NCI-H460 (cell line): ENCODE measurements around a stretch of chr6.

DNA sequence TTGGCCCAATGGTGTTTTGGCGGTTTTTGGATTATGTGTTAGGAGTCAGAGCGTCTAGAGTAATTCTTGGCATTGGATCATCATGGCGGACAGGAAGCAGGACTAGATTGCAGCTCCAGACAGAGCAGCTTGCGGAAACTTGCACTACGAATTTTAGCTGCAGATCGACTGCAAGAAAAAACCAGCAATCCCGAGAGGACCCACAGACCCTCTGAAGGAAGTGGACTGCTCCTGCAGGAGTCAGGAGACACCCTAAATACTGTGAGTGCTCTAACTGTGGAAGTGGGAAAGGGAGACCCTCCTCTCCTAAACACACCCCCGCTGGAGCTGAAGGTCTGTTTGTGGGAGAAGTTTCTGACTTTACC lies 280.2 kb downstream of the SOX4 start:
RAMPAGE:
- cytosol, long total RNA = no peak
- long total RNA = no peak
- nucleus, long total RNA = no peak

GRCh38 chr6:22025006-22026425 lies 271.3 kb downstream of the PRL start:
RAMPAGE:
- cytosol, long total RNA = no peak
- long total RNA = no peak
- nucleus, long total RNA = no peak

DNA sequence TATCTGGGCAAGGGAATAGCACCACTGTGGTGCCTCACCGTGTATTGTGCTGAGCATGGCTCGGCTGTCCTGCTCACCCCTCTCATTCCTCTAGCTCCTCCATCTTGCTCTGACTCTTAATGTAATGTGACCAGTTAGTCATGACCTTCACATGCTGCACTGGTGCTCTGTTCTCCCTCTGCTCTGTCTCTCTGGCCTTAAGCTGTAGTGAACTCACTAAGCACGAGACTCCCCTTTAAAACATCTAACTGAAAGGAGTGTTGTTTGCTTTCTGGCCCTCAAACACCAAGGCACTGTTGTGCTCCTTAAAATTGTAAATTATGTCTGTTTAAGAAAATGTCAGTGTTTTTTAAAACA lies 140.4 kb downstream of the HDGFL1 start:
RAMPAGE:
- cytosol, long total RNA = no peak
- long total RNA = no peak
- nucleus, long total RNA = no peak

RAMPAGE:
- cytosol, long total RNA = no peak
- long total RNA = no peak
- nucleus, long total RNA = no peak
Observed at GRCh38 chr6:22880861-22881389, 311.6 kb downstream of the HDGFL1 start.

DNA sequence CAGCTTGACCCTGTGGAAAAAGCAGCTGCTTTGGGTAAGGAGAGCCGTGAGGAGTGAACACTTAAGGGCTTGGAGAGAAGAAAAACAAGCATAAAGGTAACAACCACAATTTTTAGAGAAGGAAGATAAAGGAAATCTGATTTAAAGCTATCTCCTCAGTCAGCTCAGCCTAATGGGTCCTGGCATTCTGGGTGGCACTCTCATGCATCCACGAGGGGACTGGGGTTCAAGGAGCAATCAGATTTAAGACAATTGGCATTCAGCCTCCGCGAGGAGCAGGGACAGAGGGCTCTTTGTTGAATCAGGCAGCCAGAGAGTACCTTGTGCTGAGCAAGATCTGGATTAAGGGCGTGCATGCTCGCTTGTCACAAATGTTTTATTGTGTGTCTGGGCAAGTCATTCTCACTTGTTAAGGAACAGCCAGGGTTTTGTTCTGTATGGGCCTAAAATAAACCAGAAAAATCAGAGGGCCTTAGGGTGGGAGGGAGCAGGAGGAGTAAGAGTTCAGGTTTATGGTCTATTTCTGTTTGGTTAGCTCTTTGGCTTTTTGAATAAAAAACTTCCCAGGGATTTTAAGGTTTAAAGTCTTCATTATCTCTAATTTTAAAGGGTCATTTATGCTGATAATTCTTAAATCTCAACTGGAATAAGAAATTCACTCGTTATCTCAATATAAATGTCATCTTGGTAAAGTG lies 475.3 kb upstream of the NRSN1 start:
RAMPAGE:
- cytosol, long total RNA = no peak
- long total RNA = no peak
- nucleus, long total RNA = no peak

DNA sequence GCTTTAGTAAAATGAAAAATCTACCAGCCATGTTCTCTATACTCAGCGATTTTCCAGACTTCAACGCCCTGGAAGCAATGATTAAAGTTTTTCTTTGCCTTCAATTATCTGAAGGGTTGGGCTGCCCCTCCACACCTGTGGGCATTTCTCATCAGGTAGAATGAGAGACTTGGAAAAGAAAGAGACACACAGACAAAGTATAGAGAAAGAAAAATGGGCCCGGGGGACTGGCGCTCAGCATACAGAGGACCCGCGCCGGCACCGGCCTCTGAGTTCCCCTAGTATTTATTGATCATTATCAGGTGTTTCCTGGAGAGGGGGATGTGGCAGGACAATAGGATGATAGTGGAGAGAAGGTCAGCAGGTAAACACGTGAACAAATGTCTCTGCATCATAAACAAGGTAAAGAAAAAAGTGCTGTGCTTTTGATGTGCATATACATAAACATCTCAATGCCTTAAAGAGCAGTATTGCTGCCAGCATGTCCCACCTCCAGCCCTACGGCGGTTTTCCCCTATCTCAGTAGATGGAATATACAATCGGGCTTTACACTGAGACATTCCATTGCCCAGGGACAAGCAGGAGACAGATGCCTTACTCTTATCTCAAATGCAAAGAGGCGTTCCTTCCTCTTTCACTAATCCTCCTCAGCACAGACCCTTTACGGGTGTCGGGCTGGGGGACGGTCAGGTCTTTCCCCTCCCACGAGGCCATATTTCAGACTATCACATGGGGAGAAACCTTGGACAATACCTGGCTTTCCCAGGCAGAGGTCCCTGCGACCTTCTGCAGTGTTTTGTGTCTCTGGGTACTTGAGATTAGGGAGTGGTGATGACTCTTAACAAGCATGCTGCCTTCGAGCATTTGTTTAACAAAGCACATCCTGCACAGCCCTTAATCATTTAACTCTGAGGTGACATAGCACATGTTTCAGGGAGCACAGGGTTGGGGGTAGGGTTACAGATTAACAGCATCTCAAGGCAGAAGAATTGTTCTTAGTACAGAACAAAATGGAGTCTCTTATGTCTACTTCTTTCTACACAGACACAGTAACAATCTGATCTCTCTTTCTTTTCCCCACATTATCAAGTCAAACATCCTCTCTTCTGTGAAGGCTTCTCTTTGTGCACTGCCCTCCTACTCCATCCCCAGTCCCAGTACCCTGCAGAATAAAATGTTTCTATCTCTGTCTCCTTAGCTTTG lies 2.4 kb upstream of the MRS2 start:
RAMPAGE:
- cytosol, long total RNA = no peak
- long total RNA = no peak
- nucleus, long total RNA = no peak

DNA sequence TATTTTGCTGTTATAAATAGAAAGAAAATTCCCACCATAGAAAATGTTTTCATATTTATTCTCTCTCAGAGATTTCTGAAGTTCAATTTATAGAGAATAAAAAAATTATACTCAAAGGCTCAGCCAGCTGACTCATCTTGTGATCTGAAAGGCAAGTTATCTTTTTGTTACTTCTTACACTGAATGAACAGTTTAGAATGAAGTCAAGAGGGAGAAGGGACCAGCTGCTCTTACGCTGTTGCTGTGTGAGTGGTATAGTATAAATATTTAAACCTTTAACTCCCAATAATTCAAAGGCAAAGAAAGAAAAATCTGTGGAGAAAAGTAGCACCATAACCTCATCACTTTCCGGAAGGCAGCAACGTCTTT lies 7.4 kb downstream of the RIPOR2 start:
RAMPAGE:
- cytosol, long total RNA = no peak
- long total RNA = no peak
- nucleus, long total RNA = no peak

DNA sequence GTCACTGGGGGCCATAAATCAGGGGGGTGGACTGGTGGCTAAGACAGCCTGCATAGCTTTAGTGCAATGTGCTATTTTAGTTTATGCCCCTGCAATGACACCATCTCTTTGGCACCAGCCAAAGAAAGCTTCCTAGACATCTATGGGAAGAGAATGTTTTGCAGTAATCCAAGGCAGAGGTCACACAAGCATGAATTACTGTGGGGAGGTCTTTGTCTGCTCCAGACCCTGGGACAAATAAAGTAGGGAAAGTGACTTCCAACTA lies 5.4 kb downstream of the RIPOR2 start:
RAMPAGE:
- cytosol, long total RNA = no peak
- long total RNA = no peak
- nucleus, long total RNA = no peak

DNA sequence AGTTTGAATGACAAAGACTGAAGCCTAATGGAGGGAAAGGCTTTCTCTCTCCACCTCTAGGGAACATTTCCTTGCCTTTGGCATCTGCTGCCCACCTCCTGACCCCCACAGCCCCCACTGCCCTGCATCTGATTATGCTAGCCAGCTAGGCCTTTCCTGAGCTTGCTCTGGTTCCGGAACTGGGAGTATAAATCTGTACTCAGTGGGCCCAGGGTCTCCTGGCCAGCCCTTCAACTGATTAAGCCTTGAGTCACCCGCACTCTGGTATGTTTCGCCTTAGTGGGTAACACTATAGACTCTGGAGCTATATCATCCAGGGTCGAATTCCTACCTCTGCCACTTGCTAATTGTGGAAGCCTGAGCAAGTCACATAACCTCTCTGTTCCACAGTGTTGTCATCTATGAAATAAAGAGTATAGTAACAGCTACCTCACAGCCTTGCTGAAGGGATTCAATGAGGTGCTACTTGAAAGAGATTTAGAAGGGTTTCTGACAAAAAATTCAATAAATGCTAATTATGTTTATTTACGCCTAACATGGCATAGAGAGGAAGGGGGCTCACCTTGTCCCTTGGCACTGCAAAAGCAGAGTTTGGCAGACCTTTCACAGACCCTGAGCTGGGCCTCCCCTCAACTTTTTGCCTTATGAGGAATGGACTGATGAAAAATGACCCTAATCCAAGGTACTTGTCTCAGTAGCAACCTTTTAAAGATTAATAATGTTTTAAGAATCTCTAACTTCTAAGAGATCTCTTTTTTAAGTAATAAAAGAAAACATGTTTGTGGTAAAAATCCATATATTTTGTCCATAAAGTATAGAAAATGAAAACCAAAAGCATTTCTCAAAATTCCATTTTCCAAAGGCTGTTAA lies 45.8 kb upstream of the RIPOR2 start:
RAMPAGE:
- cytosol, long total RNA = no peak
- long total RNA = no peak
- nucleus, long total RNA = no peak

RAMPAGE:
- cytosol, long total RNA = no peak
- long total RNA = no peak
- nucleus, long total RNA = no peak
Observed at GRCh38 chr6:25105188-25105754, 169.5 kb upstream of the RIPOR2 start.

RAMPAGE:
- cytosol, long total RNA = no peak
- long total RNA = no peak
- nucleus, long total RNA = no peak
Observed at GRCh38 chr6:25139453-25140109, 139.6 kb upstream of the CARMIL1 start.

GRCh38 chr6:25175117-25175785 lies 103.9 kb upstream of the CARMIL1 start:
RAMPAGE:
- cytosol, long total RNA = no peak
- long total RNA = no peak
- nucleus, long total RNA = no peak

DNA sequence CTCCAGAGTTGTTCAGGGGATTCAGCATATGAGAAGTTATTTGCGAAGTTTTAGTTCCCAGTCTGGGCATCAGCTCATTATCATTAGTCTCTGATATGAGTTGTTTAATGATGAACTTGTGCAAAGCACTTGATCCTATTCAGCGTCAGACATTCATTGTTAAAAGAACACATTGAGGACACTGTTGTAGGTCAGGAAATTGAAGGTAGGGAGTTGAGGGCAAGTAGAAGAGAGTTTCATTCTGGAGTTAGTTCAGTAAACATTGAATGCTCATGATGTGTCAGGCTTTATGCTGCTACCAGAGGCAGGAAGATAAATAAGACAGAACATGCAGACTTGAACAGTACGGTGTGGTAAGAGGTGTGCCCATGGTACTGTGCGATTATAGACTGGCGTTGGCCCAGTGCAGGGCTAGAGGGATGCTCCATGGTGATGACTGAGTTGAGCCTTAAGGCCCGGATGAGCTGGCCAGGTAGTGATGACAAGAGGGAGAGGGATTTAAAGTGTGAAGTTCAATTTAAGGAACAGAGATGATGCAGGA lies 50.7 kb downstream of the CARMIL1 start:
RAMPAGE:
- cytosol, long total RNA = no peak
- long total RNA = no peak
- nucleus, long total RNA = no peak

RAMPAGE:
- cytosol, long total RNA = no peak
- long total RNA = no peak
- nucleus, long total RNA = no peak
Observed at GRCh38 chr6:25440043-25440410, 160.9 kb downstream of the CARMIL1 start.

RAMPAGE:
- cytosol, long total RNA = no peak
- long total RNA = no peak
- nucleus, long total RNA = no peak
Observed at GRCh38 chr6:25750898-25751425, 3.6 kb upstream of the SLC17A4 start.

DNA sequence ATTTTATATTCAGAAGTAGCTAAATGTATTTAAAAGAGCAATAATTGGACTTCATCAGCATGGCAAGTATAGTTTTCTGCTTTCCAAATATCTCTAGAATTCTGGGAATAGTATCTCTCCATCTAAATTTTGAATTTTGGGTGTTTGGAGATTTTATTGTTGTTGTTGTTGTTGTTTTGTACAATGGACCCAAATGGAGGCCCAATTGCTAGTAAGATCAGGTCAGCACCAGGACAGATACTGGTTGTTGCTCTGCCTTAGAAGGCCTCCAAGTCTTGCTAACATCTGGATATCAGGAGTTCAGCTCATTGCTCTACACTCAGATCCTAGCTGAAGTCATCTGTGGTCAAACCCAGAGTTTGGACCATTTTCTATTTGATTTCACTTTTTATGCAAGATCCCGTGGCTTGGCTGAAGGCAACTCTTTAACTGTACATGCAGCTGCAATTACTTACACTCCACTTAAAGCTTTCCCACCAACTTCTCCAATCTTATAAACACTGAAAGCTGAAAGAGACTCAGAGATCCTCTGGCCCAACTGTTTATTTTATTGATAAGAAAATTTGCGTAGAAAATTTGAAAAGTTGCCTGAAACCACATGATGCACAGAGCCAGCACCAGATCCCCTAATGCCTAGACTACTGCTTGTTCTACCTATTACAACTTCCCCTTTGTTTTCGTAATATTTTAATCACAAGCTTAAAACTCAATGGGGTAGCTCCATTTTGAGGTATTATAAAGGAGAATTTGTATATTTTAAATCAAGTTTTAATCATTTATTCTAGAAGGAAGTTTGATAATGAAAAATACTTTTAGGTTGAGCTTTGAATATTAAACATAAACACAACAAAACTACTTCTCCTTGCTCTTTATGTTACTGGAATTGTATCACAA lies 2.7 kb downstream of the SLC17A2 start:
RAMPAGE:
- cytosol, long total RNA = no peak
- long total RNA = no peak
- nucleus, long total RNA = no peak

RAMPAGE:
- cytosol, long total RNA = no peak
- long total RNA = no peak
- nucleus, long total RNA = no peak
Observed at GRCh38 chr6:25964983-25965402, 2.4 kb downstream of the TRIM38 start.

RAMPAGE:
- cytosol, long total RNA = no peak
- long total RNA = no peak
- nucleus, long total RNA = no peak
Observed at GRCh38 chr6:26019785-26020070, 523 bp upstream of the H3C1 start.

RAMPAGE:
- cytosol, long total RNA = no peak
- long total RNA = no peak
- nucleus, long total RNA = no peak
Observed at GRCh38 chr6:26052299-26053236, 3.7 kb downstream of the H1-2 start.

GRCh38 chr6:26054075-26054386 lies 2.2 kb downstream of the H1-2 start:
RAMPAGE:
- cytosol, long total RNA = no peak
- long total RNA = no peak
- nucleus, long total RNA = no peak